WTC11 (cell line): ENCODE data around the gene CIR1.

DNA sequence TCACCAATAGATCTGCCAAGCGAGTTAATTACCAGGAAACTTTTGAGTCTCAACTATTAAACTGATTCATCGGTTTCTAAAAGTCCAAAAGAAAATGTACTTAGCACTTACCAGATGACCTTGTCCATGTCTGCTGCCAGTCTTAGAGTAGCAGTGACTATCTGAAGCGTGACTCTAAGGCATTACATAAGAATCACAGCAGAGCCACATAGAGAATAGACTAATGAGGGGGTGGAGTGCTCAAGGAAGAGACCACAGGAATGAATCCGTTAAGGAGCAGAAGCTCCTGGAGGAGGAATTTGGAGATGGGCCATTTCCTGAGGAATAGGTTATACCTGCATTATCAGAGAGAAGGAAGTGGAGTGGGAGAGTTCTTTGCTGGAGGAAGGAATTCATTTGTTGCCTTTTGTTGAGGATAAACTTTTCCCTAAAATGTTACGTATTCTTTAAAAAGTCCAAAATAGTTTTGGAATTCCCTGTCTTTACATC, 116.0 kb downstream of the MAP3K20 start:
- PRO-cap: no peak

DNA sequence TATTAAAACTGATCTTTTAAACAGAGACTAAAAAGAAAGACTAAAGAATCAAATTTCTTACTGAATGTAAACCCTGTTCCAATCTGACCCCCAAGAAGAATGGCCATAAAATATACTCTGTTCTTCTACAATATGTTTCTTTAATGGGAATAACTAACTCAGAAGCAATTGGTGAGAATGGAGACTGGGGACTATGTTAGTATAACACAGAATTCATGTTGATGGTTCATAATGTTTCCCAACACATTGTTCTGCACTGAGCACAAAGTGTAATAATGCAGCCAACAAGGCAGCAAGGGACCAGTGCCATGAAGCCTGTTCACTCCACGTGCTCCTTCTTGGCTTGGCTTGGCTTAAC, 129.6 kb downstream of the MAP3K20 start:
- PRO-cap: no peak

- PRO-cap: no peak
These were observed 138.5 kb downstream of the MAP3K20 start for GRCh38 chr2:173214012-173214604.

GRCh38 chr2:173351391-173351670, 3.3 kb upstream of the CDCA7 start:
- PRO-cap: no peak

DNA sequence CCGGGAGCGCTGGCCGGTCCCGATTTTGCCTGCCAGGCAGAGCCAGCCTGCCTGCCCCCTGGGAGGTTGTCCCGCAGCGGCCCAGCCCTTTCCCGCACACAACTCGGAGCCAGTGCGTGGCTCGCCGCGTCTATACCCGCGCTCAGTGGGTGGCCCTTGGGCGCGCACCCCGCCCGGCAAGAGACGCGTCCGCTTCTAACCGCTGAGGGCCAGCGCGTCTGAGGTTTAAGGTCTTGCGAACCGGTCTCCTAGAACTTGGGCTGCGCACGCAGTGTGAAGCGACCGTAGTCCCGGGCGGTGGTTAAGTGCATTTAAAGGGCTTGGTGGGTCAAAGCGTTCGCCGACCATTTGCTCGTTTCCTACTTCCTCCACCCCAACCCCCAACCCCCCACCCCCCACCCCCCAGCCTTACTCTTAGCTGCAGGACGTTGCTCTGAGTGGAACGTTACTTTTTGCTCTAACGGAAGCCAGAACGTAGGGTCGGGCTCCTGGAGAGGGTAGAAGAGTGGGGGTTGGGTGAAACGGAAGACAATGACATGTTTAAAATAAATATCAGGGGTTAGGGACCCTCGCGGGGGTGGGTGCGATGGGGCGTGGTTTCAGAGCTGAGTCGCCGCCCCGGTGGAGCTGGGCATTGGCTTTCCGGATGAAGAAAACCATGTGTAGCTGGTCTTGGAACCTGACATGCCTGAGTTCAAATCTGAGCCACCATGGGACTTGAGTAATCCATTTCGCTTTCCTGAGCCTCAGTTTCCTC, 792 bp downstream of the CDCA7 start:
- PRO-cap: bidirectional peak, plus-strand start at position 267 of the sequence, minus-strand start at position 275 of the sequence

- PRO-cap: no peak
These were observed 60.8 kb downstream of the SP3 start for GRCh38 chr2:173904091-173905092.

- PRO-cap: no peak
These were observed 21.8 kb downstream of the SP3 start for GRCh38 chr2:173943156-173943940.

- PRO-cap: no peak
These were observed 10.5 kb downstream of the SP3 start for GRCh38 chr2:173954586-173955151.

GRCh38 chr2:173963337-173963799, 1.8 kb downstream of the SP3 start:
- PRO-cap: unidirectional peak, plus-strand start at chr2:173963593

- PRO-cap: no peak
These were observed 34.1 kb upstream of the SP3 start for GRCh38 chr2:173999097-173999809.

DNA sequence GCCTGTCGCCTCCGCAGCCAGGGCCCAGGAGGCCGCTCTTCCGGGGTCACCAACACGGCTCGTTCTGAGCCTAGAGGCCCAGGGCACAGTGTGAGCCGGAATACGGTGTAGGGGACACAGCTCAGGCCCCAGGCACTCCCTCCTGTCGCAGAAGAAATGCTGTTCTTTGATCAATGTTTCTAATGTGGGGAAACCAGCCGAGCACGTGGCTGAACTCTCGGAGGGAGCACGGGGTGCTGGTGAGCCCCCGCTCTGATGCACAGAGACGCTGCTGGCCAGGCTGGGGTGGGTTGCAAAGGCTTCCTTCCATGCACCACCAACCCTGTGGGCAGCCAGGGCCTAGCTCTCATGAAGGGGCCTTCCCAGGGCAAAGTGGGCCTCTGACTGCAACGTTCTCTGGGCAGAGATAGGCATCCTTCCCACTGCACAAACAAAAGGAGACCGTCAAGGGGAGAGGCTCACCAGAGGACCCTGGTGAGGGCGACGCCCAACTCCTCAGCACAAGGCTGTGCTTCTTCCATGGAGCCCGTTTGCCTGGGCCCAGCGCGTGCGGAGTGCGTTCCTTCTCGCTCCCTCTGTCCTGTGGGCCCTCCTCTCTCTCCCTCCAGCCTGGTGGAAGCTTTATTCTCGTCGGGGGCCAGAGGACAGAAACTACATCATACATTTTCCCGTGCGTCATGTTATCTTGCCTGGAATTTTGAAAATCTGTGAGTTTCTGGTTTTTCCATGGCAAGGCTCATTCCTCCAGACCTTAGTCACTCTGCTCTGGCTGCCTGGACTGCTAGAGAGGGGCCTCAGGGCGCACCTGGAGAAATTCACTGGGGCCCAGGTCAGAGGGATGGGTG, 61.1 kb upstream of the SP3 start:
- PRO-cap: no peak

DNA sequence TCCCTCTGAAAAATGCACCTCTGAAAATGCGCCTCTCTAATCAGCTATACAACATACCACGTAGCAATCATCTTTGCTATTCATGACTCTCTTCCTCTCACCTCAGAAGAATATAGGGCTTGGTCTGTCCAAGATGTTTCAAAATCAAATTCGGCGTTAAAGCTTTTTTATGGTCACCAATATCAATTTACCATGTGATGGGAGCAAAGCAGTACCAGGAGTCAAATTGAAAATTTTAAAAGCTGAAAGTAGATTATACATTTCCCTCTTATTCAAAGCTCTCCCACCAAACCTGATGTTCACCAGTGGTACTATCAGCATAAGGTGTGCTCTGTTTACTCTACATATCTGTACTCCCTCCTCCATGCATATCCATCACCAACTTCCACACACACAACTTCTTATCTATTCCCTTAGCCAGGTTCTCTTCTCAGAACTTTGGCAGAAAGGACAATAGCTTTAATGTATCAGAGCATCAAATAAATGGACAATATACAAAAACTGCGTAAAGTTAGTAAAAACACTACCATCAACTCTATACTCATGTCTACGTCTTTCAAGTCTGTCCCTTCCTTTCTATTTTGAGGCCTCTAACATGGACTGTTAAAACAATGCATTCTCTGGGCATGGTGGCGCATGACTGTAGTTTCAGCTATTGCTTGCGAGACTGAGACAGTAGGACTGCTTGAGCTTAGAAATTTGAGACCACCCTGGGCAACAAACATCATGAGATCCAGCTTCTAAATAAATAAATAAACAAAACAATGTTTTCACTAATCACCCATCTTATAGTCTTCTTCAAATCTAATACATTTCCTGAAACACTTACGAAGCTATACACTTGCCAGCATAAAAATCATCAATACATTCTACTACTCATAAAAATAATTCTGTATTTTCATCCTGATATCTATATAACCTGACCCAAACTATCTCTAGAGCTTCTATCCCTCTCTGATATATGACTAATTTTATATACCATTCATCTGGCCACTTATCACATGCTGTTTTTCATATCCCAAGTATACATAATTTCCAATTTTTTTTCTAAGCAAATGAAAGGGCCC, 39.6 kb downstream of the OLA1 start:
- PRO-cap: no peak

DNA sequence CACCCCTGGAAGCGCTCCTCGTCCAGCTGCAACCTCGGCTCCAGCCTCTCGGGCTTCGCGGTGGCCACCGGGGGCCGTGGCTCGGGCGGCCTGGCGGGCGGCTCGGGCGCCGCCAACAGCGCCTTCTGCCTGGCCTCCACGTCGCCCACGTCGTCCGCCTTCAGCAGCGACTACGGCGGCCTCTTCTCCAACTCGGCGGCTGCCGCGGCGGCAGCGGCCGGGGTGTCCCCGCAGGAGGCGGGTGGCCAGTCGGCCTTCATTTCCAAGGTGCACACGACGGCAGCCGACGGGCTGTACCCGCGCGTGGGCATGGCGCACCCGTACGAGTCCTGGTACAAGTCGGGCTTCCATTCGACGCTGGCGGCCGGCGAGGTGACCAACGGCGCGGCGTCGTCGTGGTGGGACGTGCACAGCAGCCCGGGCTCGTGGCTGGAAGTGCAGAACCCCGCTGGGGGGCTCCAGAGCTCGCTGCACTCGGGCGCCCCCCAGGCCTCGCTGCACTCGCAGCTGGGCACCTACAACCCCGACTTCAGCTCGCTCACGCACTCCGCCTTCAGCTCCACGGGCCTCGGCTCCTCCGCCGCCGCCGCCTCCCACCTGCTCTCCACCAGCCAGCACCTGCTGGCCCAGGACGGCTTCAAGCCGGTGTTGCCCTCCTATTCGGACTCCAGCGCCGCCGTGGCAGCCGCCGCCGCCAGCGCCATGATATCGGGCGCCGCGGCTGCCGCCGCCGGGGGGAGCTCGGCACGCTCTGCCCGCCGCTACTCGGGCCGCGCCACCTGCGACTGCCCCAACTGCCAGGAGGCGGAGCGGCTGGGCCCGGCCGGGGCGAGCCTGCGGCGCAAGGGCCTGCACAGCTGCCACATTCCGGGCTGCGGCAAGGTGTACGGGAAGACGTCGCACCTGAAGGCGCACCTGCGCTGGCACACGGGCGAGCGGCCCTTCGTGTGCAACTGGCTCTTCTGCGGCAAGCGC, 1.8 kb downstream of the SP9 start:
- PRO-cap: no peak

DNA sequence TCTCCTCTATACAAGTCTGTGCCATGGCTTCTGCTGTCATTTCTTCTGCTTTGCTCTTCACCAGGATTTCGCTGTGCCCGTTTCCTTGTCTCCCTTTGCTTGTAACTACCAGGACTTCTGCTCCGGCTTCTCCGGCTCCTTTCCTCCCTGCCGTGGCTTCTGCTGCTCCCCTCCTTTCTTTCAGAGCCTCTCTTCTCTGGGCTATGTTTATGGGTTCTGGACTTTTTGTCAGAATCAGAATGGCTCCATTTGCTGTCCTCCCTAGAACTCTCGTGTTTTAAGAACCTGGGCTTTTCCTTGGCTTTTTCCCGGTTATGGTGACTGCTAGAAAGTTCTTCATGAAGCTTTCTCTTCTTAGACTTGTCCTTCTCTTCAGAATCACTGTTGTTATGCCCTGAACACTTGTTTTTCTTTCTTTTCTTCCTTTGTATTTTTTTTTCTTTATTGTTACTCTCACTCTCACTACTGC, 13.8 kb downstream of the SP9 start:
- PRO-cap: no peak

- PRO-cap: bidirectional peak, plus-strand start at chr2:174395479, minus-strand start at chr2:174395358; bidirectional peak, plus-strand start at chr2:174395938, minus-strand start at chr2:174395698
These were observed at the start of gene CIR1 for GRCh38 chr2:174395105-174396063. Gene CIR1, minus strand, starts transcription at chr2:174395712.

- PRO-cap: no peak
These were observed 926 bp downstream of the GPR155 start for GRCh38 chr2:174485704-174486502.

DNA sequence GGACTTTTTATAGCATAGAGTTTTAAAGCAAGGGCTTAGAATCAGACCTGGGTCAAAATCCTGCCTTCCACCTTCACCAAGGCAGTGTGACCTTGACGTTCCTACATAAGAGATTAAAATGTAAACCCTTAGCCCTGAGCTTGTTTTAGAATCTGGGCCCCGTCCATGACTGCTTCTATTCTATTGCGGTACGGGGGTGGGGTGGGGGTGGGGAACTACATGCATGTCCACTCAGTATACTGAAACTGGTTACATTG, 638 bp upstream of the GPR155 start:
- PRO-cap: no peak

- PRO-cap: no peak
These were observed 39.2 kb downstream of the WIPF1 start for GRCh38 chr2:174558405-174558731.

DNA sequence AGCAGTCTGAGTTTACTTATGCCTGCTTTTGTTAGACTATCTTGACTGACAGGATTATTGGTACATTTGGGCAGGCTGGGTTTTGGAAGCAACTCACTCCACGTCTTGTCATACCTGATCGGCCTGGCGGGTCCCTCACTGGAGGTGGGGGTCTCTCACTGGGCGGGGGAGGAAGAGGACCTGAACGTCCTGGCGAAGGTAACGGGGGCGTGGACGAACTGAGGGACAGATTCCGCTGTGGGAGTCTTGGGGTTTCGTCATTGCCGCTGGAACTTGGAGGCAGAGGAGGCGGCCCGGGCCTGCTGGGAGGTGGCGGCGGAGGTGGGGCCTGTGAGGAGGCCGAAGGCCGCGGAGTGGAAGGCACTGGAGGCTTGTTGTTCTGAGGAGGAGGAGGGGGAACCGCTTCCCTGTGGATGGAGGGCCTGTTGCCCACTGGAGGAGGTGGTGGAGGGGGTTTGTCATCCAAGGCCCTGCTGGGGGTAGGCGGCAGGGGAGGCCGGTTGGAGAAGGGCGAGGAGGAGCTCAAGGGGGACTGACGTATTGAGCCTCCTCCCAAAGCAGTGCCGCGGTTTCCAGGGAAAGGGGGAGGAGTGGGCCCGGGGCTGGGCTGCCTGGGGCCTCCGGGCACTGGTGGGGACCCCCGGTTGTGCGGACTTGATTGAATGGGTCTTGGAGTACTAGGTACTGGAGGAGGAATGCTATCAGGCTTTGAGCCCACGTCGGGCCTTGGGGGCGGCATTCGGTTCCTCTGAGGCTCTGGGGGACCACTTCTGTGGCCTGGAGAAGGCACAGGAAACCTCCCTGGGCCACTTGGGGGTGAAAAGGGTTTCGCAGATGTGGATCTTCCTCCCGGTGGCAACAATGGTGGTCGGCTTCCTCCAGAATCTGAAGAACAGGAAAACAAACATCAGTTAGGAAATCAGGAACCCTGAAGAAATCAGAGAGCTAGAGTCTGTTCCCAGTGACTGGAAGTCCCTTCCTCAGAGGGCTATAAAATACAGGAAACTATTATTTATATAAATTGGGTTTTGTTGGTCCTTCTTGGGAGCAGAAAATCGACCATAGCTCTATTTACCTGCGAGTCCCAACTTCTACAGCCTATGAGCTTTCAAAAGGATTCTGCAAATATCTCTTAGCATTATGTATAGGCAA, 25.7 kb downstream of the WIPF1 start:
- PRO-cap: no peak

- PRO-cap: no peak
These were observed 1.8 kb upstream of the WIPF1 start for GRCh38 chr2:174599311-174599870.